ENCODE results near the genes CEP20, ABCC1 and XYLT1.

DNA sequence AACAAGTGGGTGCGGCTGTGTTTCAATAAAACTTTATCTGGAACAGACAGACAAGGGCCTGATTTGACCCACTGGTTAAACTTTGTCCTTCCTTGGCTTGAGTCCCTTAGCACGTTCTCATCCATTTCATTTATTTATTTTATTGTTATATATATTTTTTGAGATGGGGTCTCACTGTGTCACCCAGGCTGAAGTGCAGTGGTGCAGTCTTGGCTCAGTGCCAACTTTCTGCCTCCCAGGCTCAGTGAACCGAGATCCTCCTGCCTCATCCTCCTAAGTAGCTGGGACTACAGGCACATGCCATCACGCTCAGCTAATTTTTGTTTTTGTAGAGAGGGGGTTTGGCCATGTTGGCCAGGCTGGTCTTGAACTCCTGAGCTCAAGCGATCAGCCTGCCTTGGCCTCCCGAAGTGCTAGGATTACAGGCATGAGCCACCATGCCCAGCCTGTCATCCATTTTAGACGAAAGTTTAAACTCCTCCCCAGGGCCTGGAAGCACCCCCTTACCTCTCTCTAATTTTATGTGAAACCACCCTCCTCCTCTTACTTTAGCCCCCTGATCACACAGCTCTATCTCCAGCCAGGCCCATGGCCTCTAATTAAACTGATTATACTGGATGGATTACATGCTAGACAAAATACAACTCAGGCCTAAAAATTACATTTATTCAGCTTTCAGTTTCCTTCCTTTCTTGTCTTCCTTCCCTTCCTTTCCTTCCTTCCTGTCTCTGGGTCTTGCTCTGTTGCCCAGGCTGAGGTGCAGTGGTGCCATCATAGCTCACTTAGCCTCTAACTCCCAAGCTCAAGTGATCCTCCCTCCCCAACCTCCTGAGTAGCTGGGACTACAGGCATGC, 64.0 kb downstream of the MYH11 start:
- PRO-cap: no peak

DNA sequence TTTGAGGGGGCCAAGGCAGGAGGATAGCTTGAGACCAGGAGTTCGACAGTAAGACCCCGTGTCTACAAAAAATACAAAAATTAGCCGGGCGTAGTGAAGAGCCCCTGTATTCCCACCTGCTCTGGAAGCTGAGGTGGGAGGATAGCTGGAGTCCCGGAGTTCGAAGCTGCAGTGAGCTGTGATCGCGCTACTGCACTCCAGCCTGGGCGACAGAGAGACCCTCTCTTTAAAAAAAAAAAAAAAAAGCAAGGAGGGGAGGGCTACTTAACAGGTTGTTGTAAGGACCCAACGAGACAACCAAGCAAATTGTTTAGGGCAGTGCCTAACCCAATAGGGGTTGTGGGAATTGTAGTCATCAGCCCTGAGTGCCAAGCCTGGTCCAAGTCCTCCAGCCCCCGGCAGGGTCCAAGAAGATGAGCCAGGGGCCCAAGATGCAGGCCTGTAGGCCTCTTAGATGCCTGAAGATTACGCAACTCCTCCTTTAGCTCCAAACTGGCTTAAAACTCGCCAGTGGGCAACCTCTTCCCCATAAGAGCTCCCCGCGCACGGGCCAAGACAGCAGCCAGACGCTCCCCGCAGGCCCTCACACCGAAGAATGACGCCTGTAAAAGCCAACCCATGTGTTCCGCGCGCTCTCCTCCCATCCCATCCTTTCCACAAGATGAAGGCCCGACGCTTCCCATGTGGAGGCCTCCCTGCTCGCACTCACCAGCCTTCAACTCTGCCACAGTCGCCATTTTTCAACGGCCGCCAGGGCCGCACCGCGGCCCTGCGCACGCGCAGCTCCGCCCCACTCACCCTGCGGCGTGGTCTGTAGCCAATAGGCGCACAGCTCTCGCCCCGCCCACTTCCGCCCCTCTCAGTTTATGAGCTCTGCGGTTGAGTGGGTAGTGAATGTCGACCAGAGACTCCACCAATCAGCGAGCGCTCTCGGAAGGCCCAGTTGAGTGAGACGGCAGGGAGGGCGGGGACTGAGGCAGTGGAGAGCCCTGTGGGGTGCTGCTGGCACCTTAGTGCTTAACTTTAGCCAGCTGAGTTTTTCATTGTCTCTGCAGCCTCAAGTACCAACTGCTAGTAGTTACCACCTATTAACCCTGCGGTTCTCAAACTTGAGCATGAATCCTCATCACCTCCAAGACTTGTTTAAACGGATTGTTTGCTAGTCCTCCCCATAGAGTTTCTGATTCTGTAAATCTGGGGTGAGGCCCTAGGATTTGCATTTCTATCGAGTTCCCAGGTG, at the start of gene CEP20:
Gene CEP20, minus strand, starts transcription at position 755 of the 1,240 bp plus-strand sequence.
- PRO-cap: bidirectional peak, plus-strand start at position 979 of the sequence, minus-strand start at position 723 of the sequence

DNA sequence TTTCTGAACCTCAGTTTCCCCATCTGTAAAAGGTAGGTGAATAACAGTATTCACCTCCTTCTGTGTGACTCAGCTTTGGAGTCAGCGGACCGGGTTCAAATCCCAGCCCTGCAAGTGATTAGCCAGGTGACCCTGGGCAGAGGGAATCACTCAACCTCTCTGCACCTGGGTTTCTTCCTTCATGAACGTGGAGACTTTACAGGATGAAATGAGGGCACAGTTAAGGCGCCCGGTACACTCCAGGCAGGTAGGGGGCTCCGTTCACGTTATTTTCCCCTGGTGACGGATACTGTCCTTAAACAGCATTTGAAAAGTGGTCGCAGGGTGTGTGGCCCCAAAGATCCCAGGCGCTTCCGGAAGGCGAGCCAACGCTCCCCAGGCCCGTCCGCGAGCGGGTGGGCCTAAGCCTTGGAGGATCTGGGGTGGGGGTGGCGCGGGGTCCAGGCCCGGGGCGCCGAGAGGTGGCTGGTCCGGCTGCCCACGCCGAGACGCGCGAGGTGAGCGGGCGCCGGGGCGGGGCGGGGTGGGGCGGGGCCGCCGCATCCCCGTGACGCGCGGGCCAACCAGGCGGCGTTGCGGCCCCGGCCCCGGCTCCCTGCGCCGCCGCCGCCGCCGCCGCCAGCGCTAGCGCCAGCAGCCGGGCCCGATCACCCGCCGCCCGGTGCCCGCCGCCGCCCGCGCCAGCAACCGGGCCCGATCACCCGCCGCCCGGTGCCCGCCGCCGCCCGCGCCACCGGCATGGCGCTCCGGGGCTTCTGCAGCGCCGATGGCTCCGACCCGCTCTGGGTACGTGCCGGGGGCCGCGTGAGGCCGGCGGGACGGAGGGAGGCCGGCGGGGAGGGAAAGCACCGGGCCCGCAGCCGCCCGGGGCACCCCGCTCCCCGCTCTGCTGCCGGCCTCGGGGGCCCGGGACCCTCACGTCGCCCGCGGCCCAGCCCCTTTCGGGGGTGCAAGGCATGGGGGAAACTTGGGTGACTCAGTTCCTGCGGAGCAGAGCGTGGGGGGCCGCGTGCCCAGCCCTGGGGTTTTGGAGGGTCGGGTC, at the start of gene ABCC1:
Gene ABCC1, plus strand, starts transcription at position 603 of the 1,042 bp plus-strand sequence.
- PRO-cap: bidirectional peak, plus-strand start at position 1,019 of the sequence, minus-strand start at position 888 of the sequence

GRCh38 chr16:15950292-15950845, 953 bp downstream of the ABCC1 start:
- PRO-cap: no peak

- PRO-cap: no peak
These were observed 60.1 kb downstream of the ABCC1 start for GRCh38 chr16:16009204-16010244.

- PRO-cap: no peak
These were observed 98.6 kb downstream of the ABCC1 start for GRCh38 chr16:16048060-16048432.

DNA sequence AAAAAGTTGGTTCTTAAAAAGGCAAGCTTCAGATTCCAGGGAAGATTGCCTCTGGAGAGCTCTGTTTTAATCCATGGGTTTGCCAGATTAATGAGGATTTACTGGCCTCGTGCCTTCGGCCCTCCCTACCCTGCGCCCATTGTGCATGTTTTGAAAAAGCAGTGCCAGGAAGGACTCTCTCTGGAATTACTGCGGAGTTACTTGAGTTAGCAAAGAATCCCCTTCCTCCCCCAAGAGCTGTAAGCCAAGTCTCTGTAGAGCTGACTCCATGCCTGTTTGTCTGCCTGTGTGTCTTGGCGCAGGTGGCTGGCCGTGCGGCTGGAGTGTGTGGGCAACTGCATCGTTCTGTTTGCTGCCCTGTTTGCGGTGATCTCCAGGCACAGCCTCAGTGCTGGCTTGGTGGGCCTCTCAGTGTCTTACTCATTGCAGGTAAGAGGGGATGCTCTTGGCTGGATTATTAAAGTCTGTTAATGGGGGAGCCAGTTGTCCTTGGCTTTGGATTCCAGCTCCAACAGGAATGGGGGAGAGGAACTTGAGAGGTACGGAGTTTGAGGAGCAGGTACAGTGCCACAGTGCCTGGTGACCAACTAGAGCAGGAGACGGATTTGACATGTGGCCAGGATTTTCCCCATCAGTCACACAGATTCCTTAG, 98.7 kb downstream of the ABCC6 start:
- PRO-cap: no peak

GRCh38 chr16:16136309-16136821, 86.9 kb downstream of the ABCC6 start:
- PRO-cap: no peak

GRCh38 chr16:16159241-16159736, 64.0 kb downstream of the ABCC6 start:
- PRO-cap: no peak

DNA sequence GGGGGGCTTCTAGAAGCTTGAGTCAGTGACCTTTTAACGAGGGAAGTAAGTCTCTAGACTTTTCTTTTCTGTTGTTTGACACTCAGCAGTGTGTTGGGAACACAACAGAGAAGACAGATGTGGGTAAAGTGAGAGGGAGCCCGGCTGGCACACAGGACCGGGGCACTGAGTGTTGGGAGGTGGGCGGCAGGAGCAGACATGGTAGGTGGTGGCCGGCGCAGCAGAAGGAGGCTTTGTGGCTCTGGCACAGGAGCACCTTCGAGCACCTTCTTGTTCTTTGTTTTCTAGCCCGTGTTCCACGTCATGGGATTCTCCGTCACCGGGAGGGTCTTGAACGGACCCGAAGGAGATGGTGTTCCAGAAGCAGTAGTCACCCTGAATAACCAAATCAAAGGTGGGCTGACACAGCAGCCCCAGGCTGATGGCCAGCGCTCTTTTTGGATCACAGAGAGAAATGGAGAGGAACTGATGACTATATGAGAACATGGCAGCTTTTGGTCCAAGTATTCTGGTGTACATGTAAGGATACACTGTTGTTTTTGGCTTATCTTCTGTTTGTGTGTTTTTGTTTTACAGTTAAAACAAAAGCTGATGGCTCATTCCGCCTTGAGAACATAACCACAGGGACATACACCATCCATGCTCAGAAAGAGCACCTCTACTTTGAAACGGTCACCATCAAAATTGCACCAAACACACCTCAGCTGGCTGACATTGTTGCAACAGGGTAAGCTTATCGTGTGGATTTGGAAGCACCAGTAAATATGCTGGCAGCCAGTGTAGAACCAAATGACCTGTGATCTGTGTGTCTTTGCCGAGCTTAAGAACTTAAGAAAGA, 23.3 kb downstream of the NOMO3 start:
- PRO-cap: no peak

GRCh38 chr16:17205479-17206180, 265.1 kb downstream of the XYLT1 start:
- PRO-cap: no peak

DNA sequence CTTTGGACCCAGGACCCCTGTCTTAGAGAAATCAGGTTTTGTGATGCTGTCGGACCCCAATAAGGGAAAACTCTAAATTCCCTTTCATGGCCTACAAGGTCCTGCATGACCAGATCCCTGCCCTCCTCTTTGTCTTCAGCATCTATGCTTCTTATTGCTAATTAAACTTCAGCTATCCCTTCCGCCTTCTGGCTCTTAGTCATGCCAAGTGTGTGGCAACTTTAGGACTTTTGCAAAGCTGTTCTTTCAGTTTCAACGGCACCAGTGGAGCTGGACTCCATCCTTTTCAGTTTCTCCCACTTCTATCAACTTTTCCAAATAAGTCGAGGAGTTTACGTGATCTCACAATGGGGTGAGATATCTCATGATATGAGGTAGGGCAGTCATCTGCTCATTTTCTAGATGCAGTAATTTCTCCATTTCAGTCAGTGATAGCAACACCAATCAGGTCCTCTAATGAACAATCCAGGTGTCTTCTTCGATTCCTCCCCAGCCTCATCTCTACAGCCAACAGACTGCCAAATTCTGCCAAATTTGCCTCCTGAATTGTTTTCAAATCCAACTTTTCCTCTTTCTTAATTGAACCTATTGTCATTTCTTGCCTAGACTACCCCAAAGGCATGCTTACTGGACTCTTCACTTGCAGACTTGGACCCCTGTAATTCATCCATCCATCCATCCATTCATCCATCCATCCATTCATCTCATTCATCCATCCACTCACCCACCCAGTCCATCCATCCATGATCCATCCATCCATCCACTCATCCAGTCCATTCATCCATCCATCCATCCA, 232.0 kb downstream of the XYLT1 start:
- PRO-cap: no peak

- PRO-cap: no peak
These were observed 195.4 kb downstream of the XYLT1 start for GRCh38 chr16:17275226-17275834.

DNA sequence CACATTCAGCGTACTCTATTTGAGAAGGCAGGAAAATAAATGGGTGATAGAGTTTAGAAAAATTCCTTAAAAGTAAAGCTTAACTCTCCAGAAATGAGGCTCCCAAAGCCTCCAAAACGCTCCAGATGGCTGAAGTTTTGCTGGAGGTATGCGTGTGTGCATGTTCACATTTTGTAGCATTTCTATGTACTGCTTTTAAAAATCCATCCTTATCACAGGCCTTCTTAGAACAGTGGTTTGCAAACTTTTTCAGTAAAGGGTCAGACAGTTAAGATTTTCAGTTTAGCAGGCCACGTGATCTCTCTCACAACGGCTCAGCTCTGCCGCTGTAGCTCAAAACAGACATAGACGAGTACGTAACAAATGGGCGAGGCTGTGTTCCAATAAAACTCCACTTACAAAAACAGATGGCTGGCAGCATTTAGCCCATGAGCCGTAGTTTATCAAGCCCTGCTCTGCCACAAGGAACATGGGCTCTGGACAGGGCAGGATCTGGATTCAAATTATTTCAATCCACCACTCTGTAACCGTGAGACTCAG, 141.9 kb downstream of the XYLT1 start:
- PRO-cap: no peak

- PRO-cap: no peak
These were observed 90.2 kb downstream of the XYLT1 start for GRCh38 chr16:17380460-17381158.

GRCh38 chr16:17403793-17404381, 66.9 kb downstream of the XYLT1 start:
- PRO-cap: no peak

DNA sequence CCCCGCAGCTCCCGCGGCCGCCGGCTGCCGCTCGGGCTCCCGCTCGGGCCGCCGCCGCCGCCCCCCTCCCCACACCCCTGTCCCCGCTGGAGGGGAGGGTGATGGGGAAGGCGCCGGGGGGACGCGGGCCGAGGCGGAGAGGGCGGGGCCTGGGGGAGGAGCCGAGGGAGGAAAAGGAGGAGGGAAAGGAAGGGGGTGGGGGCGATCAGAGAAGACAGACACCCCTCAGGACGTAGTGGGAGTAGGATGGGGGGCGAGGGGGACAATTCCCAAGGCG, at the start of gene XYLT1:
Gene XYLT1, minus strand, starts transcription at position 100 of the 277 bp plus-strand sequence.
- PRO-cap: no peak

DNA sequence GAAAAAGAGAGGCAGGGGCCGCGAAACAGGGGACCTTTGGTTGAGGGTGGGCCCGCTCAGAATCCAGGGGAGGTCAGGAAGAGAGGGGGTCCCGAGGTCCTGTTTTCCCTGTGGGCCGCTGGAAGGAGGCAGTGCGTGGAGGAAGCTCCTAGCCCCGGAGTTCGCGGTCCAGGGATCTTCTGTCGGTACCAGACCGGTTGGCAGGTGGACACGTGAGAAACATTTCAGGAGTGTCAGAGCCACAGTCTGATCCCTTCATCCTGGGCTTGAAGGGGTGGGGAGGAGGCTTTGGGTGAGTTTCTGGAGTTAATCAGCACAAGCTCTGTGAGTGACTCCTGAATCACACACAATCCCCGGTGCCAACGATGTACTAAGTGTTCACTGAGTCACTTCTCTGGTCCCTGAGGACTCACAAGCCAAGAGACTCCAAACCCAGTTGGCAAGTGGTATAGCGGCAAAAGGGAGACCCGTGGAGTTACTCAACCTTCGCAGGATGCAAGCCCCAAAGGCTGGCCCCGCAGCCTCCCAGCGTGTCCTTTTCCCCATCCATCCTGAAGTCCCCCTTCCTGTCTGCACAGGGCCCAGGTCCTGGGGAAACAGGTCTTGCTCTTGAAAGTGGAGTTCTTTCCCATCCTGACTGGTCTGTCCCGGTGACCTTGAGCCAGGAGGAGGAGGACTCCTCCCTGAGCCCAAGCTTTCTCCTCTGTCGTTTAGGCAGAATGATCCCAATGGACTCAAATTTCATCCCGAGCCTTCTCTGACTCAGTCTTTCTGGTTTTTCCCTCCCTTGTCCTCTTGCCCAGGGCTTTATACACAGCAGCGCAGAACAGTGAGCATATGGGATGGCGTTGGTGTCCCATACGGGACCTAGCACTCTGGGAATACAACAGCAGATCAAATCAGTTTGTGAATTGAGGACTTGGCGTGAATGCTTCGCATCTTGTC, 650 bp upstream of the XYLT1 start:
- PRO-cap: no peak

- PRO-cap: no peak
These were observed 59.2 kb upstream of the XYLT1 start for GRCh38 chr16:17529915-17530468.

DNA sequence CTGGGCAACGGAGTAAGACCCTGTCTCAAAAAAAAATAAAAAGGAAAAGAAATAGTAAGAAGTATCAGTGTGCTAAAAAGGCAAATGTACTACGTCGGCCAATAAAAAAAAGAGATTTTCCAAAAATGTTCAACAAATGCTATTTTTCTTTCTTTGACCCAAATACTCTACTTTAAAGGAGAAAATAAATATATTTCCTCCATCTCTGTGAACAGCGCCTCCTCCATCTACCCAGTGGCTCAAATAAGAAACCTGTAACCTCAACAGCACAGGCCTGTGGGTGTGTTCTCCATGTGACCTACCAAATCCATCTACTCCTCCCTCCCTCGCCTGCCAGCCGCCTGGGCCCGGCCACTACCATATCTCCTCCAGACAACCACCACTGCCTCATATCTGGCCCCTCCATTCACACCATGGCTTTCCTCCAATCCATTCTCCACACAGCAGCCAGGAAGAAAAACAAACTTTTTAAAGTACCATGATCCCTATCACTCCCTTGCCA, 26.6 kb downstream of the NOMO2 start:
- PRO-cap: no peak

Measured in peritoneum (tissue), 1 donor.